Metastatic Liver Carcinoma in the Adrenal Gland (tissue), 2 donors: Measurements from ENCODE around the gene VSX2.

DNA sequence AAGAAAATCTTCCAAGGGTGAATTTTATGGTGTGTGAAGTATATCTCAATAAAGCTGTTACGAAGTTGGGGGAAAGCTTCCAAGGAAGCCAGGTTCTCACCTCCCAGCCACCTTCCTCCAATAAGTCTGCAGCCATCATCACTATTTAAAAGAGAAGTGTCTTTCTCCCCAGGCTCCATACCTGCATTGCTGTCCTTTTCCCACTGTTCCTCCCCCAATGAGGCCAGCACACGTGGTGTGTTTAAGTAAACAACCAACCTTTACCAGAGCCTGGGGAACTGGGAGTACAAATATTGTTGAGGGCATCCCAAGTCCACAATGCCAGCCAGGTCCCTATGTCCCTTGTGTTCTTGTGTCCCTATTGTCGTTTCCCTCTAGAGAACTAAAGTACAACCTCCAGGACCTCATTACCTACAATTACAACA, 3.3 kb upstream of the MIDEAS start:
- PRO-cap, 2 experiments, result peak in 2 of 2 experiments; most common plus-strand start position 318 of the sequence (in 2); most common minus-strand start position 188 of the sequence (in 2)

GRCh38 chr14:73771413-73771821, 11.3 kb upstream of the MIDEAS start:
- PRO-cap, 2 experiments, result no peak in any of the 2 experiments

DNA sequence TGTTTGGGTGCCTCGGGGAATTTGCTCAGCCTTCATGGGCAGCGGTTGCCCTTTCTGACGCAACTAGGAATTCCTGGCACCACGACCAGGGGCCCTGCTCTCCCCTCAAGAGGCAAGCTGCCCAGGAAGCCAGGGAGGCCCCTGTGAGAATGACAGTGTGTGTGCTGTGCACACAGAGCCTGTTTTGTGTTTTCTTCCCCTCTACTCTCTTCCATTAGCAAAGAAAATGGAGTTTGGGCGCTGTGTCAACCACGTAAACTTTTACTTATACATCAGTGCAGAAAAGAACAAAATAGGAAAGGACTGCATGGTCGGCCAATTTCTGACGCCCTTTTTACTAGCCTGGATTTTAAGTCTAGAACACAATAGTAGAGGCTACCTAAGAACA, 18.0 kb upstream of the PTGR2 start:
- PRO-cap, 2 experiments, result no peak in any of the 2 experiments

DNA sequence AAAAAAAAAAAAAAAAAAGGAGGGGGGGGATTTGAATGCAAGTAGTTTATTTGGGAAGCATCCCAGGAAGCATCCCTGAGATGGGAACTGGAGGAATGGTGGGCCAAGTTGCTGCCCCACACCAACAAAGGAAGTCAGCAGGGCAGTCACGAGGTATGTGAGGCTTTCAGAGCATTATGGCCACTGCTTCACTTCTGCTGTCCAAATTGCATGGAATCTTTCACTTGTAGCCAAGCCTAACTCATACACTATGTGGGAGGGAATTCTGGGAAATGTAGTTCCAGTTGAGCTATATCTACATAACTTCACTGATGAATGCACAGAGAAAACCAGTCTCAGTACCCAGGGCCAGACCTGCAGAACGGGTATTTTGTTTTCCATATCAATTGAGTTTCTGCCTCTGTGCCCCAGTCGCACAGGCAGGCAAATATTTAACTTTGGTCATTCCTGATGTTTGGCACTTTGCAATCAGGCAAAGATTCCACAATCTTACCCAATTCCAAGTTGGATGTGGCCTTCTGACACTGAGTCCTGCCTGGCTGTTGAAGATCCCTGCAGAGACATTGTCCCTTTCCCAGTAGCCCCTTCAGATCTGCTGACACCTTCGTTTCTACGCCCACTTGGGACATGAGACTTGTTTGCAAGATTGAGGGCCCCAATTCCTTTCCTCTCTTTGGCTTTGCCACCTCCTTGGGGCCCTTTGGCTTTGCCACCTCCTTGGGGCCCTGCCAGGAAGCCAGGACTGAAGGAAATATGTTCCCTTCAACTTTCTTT, 14.9 kb upstream of the PTGR2 start:
- PRO-cap, 2 experiments, result peak in 2 of 2 experiments; most common plus-strand start position 332 of the sequence (in 2)

- PRO-cap, 2 experiments, result no peak in any of the 2 experiments
These were observed 457 bp downstream of the ZNF410 start for GRCh38 chr14:73887104-73887527.

- PRO-cap, 2 experiments, result no peak in any of the 2 experiments
These were observed 16.6 kb downstream of the COQ6 start for GRCh38 chr14:73966649-73967164.

- PRO-cap, 2 experiments, result no peak in any of the 2 experiments
These were observed at the start of gene VSX2 for GRCh38 chr14:74239168-74239535. TSS of gene VSX2 (plus strand) at chr14:74239449.

DNA sequence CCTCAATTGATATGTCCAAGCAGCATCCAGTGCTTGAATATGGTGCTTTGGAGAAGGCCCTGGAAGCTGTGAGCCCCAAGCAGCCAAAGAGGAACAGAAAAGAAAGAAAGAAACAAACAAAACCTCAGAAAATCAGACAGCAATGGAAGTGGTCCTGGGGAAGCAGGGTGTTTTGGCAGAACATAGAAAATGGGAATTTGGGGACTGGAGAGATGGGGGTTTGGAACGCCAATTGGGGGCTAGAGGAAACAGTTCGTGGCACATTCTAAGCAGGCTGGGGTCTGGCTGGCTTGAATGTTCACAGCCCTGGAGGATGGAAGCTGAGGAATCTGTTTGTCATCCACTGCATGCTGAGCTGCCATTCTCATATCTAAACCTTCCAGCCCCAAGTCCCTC, 22.1 kb upstream of the VRTN start:
- PRO-cap, 2 experiments, result no peak in any of the 2 experiments

DNA sequence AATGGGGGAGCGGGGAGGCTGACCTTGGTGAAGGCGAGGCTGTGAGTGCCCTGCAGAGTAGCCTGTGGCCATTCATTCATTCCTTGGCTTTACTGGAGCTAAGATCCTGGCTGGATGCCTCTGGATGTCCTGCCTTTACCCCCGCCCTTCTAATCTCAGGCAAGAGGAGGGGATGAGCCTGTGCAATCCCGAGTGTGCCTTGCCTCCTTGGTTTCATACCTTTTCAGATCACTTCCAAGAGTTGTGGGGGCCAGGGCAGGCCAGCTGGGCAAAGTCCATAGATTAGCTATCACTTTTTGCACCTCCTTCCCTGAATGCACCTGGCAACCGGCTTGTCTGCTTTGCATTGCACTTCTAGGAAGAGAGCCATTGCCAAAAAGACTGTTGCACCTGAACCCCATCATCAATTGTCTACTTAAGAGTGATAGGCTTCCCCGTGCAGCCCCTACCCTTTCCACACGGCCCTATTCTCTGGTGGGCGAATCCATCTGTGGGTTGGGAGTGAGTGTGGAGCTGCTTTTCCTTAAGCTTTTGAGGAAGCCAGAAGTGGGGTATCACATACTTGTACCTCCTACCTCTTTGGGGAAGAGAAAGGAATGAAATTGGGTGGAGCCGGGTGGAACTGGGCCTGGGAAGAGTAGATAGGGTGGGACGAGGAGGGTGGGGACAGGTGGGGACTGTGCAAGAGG, 1.6 kb downstream of the VRTN start:
- PRO-cap, 2 experiments, result no peak in any of the 2 experiments

DNA sequence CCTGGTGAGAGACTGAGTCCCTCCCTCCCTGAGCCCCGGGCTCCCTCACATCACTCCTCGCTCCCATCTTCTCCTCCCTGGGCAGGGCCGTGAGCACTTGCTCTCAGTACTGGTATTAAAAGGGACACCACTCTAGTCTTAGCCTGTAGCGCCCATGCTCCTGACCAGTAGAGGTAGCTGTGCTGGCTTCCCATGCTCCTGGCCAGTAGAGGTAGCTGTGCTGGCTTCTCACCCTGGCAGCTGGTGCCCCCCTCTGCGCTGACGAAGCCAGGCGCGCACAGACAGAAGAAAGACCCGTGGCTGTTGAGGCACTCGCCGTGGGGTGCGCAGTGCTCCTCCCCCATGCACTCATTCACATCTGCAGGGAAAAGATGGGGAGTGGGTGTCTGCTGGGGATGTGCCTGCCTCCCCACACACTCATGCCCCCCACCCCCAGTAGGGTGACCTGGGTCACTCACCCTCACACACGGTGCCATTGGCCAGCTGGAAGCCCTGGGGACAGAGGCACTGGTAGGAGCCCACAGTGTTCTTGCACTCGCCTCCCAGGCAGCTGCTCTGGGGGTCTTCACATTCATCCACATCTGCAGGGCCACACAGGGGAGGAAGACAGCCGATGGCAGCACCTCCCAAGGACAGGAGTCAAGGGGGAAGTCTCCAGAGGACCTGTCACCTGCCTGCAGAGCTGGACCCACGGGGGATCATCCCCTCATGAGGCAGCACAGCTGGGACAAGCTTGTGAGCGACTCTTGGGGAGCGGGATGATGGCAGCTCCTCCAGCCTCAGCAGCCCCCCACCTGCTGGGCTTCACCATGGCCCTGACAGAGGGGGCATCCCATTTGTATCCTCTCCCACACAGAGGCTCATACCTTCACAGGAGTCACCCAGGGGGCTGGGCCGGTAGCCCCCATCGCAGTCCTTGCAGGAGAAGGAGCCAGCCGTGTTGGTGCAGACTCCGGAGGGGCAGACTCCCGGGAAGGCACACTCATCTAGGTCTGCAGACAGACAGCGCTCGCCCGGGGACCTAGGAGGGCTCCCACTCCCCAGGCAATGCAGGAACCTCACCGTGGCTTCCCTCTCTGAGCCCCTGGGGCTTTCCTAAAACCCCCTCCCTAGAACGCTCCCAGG, 15.2 kb downstream of the ISCA2 start:
- PRO-cap, 2 experiments, result no peak in any of the 2 experiments

- PRO-cap, 2 experiments, result no peak in any of the 2 experiments
These were observed 45.3 kb downstream of the LTBP2 start for GRCh38 chr14:74566737-74567145.

DNA sequence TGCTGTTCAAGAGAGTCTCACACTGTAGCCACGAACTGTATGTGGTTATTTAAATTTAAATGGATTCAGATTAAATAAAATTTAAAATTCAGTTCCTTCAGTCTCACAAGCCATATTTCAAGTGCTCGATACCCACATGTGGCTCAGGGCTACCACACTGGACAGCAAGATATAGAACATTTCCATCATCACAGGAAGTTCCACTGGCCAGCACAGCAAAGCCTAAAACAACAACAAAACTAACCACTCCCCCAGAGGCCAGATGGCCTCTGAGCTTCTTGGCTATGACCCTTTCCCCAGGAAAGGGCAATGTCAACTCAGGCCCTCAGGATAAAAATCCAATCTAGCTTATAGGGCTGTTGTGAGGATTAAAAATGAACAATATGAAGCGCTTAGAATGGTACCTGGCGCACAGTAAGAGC, 18.5 kb downstream of the LTBP2 start:
- PRO-cap, 2 experiments, result no peak in any of the 2 experiments

GRCh38 chr14:74594713-74595618, 17.1 kb downstream of the LTBP2 start:
- PRO-cap, 2 experiments, result no peak in any of the 2 experiments

- PRO-cap, 2 experiments, result no peak in any of the 2 experiments
These were observed 43.3 kb upstream of the LTBP2 start for GRCh38 chr14:74655476-74655687.

GRCh38 chr14:74811500-74811773, 48.3 kb downstream of the YLPM1 start:
- PRO-cap, 2 experiments, result no peak in any of the 2 experiments

GRCh38 chr14:74841422-74842188, 34.3 kb downstream of the PROX2 start:
- PRO-cap, 2 experiments, result no peak in any of the 2 experiments

DNA sequence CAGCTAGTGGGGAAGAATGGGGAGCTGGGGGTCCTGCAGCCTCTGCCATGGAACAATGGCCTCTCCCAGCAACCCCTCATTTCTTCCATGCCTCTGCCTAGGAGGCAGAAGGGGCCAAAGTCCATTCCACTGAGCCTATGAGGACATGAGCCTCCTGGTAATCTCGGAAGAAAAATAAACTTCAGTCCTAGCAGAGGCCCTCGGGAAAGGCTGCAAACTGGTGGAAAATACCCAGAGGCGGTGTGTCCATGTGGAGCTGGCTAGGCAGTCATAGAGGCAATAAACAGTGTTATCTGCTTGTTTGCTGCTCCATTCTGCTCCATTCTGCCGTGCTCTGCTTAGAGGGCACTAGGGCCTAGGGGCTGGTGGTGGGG, 4.5 kb downstream of the PGF start:
- PRO-cap, 2 experiments, result no peak in any of the 2 experiments

GRCh38 chr14:74973093-74973702, 17.8 kb upstream of the PGF start:
- PRO-cap, 2 experiments, result no peak in any of the 2 experiments

DNA sequence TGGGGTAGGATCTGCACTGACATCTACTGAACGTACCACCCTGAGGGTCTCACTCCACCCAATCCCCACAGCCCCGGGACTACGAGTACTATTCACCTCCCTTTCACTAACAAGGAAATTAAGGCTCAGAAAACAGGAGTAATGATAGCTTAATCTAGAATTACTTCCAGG, 18.2 kb upstream of the PGF start:
- PRO-cap, 2 experiments, result no peak in any of the 2 experiments

DNA sequence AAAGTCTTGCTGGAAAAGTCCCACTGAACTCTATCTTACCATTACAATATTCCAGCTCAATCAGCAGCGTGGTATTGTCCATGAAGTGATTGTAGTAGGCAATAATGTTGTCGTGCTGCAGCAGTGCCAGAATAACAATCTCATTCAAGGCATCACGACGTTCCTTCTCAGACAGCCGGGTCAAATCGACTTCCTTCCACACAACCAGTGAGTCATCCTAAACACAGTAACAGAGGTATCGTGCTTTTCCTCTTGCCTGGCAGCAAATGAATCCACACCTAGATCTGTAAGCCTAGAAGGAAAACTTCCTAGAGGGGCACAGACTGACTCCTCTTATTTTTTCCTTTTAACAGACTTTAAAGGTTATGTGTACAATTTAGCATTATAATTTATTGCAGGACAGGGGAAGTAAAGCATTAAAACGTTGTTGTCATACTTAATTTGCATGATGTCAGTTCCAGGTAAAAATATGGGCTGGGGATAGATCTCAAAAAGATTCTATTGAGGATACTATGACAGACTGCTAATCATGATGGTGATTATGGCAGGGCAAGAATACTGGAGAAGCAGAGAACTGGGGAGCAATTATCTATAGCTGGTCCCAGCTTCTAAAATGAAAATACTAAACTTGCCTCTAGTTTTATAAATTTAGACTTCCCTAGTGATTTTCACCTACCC, 2.7 kb downstream of the NEK9 start:
- PRO-cap, 2 experiments, result no peak in any of the 2 experiments